Right lobe of liver (tissue), 4 donors: ENCODE measurements around a stretch of chr2.

DNA sequence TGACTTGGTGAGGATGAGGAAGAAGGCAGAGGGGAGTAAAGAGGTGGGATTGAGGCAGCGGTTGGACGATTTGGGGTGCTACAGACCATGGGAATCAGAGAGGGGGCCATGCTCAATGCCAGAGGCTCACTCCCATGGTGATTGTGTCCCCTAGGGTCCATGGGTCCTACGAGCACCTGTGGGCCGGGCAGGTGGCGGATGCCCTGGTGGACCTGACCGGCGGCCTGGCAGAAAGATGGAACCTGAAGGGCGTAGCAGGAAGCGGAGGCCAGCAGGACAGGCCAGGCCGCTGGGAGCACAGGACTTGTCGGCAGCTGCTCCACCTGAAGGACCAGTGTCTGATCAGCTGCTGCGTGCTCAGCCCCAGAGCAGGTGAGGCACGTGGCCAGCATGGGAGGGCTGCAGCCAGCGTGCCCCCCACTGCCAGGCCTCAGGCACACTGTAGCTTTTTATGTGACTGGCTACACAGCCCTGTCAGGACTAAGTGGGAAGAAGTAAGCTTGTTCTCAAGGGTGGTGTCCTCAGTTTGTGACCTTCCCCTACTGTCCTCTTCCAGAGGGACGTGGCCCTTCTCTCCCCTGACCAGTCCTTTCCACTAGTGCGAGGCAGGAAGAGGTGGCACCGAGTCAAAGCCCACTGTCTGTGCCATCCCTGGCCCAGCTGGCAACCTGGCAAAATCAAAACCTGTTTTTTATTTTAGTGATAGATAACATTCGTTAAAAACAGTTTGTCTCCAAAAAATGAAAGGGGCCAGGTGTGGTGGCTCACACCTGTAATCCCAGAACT, 5.4 kb downstream of the CAPN10 start:
- PRO-cap, 4 experiments = no peak in any of the 4 experiments
- RAMPAGE, long total RNA, 2 experiments = no peak in any of the 2 experiments

- PRO-cap, 4 experiments = peak in 3 of 4 experiments; most common plus-strand start chr2:240619670 (in 3)
- RAMPAGE, long total RNA, 2 experiments = no peak in any of the 2 experiments
Measured at GRCh38 chr2:240619448-240620197, 5.7 kb upstream of the GPR35 start.

DNA sequence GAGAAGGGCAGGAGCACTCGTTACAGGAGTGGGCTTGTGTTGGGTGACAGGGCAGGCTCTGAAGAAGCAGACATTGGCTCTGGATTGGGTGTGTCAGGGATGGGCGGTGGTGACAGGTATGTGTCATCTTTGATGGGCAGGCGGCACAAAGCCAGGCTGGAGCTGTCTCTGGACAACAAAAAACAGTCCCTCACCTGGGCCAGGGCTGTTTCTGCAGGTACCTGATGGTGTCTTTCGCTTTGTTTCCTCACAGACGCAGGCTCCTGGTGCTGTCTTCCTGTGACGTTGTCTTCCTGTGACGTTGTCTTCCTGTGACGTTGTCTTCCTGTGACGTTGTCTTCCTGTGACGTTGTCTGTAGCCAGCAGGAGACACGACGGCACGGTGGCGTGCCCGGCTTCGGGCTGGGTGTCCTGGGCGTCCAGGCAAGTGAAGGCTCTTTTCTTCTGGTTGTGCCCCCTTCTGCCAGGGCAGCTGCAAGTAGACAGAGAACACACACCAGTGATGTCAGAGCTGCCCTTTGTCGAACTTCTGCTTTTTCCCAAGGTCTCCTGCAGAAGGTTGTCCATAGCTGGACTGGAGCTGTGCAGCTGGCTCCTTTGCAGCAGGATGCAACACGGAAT, 20.9 kb downstream of the GPR35 start:
- PRO-cap, 4 experiments = peak in 1 of 4 experiments; most common plus-strand start position 372 of the sequence (in 1); most common minus-strand start position 236 of the sequence (in 1)
- RAMPAGE, long total RNA, 2 experiments = no peak in any of the 2 experiments

- PRO-cap, 4 experiments = peak in 4 of 4 experiments; most common plus-strand start chr2:240870589 (in 2); most common minus-strand start chr2:240870427 (in 1)
- RAMPAGE, long total RNA, 2 experiments = start-site peak on the plus strand in 2 of 2 experiments, at chr2:240870545-240870604 at its widest, 192 to 334 reads per replicate; start-site peak on the minus strand in 1 of 2 experiments, at chr2:240870404-240870448 at its widest, 10 reads per replicate
Measured at GRCh38 chr2:240869954-240870828, 1.6 kb downstream of the AGXT start.

DNA sequence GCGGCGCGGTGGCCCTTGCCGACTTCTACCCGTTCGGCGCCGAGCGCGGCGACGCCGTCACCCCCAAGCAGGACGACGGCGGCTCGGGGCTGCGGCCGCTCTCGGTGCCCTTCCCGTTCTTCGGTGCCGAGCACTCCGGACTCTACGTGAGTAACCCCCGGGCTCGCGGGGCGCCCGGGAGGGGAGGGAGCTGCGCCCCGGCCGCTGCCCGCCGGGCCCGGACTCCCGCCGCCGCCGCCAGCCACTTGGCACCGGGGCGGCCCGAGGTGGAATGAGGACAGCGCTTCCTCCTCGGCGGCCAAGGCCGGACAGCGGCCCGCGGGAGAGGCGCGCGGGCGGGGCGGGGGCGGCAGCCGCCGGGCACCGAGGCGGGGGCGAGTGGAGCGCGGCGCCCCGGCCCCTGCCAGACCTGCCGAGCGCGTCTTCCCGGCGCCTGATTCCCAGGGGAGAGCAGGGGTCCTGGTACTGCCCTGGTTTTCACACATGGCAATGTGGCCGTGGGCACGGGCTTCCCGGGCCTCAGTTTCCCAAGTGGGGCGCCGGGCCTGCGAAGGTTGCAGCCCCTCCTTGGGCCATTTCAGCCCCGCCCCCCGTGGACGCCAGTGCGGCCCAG, 593 bp downstream of the SNED1 start:
- PRO-cap, 4 experiments = peak in 4 of 4 experiments; most common minus-strand start position 273 of the sequence (in 4)
- RAMPAGE, long total RNA, 2 experiments = no peak in any of the 2 experiments

GRCh38 chr2:240999549-240999814, 1.1 kb downstream of the SNED1 start:
- PRO-cap, 4 experiments = no peak in any of the 4 experiments
- RAMPAGE, long total RNA, 2 experiments = no peak in any of the 2 experiments

- PRO-cap, 4 experiments = no peak in any of the 4 experiments
- RAMPAGE, long total RNA, 2 experiments = no peak in any of the 2 experiments
Measured at GRCh38 chr2:241009647-241010645, 11.5 kb downstream of the SNED1 start.

- PRO-cap, 4 experiments = no peak in any of the 4 experiments
- RAMPAGE, long total RNA, 2 experiments = no peak in any of the 2 experiments
Measured at GRCh38 chr2:241035245-241036026, 37.0 kb downstream of the SNED1 start.

GRCh38 chr2:241038620-241038824, 40.1 kb downstream of the SNED1 start:
- PRO-cap, 4 experiments = peak in 1 of 4 experiments; most common plus-strand start chr2:241038676 (in 1)
- RAMPAGE, long total RNA, 2 experiments = no peak in any of the 2 experiments

- PRO-cap, 4 experiments = no peak in any of the 4 experiments
- RAMPAGE, long total RNA, 2 experiments = no peak in any of the 2 experiments
Measured at GRCh38 chr2:241049364-241050593, 51.4 kb downstream of the SNED1 start.

- PRO-cap, 4 experiments = peak in 2 of 4 experiments; most common plus-strand start chr2:241064224 (in 1); most common minus-strand start chr2:241064089 (in 2)
- RAMPAGE, long total RNA, 2 experiments = no peak in any of the 2 experiments
Measured at GRCh38 chr2:241063279-241064357, 38.5 kb downstream of the MTERF4 start.

DNA sequence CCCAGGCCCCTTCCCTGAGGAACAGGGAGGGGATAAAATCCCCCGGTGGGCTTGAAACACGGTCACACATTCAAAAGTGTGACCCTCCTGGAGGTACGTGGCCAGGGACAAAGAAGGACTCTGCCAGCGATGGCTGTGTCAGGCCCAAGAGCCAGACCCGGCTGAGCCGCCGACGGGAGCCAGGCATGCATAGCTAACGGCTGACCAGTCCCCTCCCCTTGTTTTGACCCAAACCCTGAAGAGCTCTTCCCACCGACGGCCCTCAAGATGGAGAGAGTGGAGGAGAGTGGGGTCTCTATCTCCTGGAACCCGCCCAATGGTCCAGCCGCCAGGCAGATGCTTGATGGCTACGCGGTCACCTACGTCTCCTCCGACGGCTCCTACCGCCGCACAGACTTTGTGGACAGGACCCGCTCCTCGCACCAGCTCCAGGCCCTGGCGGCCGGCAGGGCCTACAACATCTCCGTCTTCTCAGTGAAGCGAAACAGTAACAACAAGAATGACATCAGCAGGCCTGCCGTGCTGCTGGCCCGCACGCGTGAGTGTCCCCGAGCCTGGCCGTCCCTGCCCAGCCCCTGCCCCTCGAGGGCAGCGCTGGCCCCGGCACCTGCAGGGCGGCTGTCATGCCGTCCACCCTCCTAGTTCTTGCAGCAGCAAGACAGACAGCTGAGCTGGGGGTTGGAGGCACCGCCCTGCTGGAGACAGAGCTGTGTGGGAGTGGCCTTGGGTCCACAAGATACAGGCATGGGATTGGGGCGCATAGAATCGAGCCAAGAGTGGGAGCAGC, 36.8 kb downstream of the MTERF4 start:
- PRO-cap, 4 experiments = no peak in any of the 4 experiments
- RAMPAGE, long total RNA, 2 experiments = no peak in any of the 2 experiments

GRCh38 chr2:241092777-241093704, 9.0 kb downstream of the MTERF4 start:
- PRO-cap, 4 experiments = no peak in any of the 4 experiments
- RAMPAGE, long total RNA, 2 experiments = no peak in any of the 2 experiments

GRCh38 chr2:241095049-241095654, 6.9 kb downstream of the MTERF4 start:
- PRO-cap, 4 experiments = no peak in any of the 4 experiments
- RAMPAGE, long total RNA, 2 experiments = no peak in any of the 2 experiments

DNA sequence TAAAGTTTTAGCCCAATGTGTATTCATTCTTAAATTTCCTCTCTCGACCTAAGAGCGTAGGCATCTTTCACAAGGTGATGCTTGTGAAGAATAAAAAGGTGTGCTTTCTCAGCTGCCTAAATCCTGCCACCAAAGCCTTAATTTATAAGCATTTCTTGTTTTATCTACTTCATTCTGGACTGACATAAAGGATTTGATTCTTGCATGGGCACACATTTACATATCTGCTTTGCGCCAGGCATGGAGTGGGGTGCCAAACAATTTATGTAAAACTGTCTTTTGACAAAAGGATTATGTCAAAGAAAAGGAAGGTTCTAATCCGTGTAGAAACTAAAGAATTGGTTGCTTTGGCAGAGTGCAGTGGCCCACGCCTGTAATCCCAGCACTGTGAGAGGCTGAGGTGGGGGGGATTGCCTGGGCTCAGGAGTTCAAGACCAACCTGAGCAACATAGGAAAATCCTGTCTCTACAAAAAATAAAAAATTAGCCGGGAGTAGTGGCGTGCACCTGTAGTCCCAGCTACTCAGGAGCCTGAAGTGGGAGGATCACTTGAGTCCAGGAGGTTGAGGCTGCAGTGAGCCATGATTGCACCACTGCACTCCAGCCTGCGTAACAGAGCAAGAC, 1.0 kb upstream of the MTERF4 start:
- PRO-cap, 4 experiments = no peak in any of the 4 experiments
- RAMPAGE, long total RNA, 2 experiments = no peak in any of the 2 experiments

GRCh38 chr2:241108152-241109006, 6.3 kb upstream of the MTERF4 start:
- PRO-cap, 4 experiments = no peak in any of the 4 experiments
- RAMPAGE, long total RNA, 2 experiments = no peak in any of the 2 experiments

DNA sequence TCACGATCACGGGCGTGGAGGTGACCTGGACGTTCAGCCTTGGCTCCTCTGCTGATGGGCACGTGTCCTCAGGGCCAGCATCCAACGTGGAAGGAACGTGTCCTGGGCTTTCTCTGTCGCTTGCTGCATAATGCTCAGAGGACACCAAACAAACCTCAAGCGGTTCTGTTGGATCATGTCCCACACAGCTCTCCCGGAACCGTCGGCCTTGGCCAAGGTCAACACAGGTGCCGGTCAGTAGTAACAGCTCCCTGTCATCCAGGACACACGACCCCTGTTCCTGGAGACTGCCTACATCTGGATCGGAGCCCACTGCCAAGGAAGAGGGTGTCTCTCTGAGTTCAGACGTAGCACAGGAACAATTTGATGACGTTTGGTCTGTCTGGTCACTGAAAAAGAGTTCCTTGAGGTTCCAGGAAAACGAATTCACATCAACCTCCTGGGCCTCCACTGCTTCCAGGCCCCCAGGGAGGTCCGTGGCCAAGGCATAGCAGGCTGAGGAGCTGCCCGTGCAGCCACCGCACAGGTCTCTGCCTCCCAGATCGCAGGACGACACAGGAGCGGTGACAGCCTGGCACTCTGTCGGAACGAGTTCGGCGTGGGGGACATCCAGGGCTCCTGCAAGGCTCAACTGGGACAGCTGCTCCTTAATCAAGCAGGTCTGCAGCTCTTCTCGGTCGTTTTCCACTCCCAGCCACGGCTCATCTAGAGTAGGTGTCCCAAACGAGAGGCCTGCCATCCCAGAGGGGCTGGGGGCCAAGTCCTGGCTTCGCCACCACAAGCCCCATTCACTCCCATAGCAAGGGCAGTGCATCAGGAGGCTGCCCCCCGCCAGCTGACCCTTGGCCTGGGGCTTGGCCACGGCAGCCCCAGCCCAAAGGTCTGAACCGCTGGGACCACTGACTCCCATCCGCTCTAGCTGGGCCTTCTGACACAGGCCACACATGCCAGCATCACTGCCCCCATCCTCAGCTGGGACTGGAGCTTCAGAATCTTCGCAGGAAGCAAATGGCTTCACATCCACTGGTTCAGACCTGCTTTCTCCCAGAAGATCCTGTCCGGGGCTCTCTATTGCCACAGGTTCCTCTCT, 22.6 kb downstream of the PASK start:
- PRO-cap, 4 experiments = no peak in any of the 4 experiments
- RAMPAGE, long total RNA, 2 experiments = no peak in any of the 2 experiments

GRCh38 chr2:241148674-241149101, 584 bp downstream of the PASK start:
- PRO-cap, 4 experiments = no peak in any of the 4 experiments
- RAMPAGE, long total RNA, 2 experiments = no peak in any of the 2 experiments

DNA sequence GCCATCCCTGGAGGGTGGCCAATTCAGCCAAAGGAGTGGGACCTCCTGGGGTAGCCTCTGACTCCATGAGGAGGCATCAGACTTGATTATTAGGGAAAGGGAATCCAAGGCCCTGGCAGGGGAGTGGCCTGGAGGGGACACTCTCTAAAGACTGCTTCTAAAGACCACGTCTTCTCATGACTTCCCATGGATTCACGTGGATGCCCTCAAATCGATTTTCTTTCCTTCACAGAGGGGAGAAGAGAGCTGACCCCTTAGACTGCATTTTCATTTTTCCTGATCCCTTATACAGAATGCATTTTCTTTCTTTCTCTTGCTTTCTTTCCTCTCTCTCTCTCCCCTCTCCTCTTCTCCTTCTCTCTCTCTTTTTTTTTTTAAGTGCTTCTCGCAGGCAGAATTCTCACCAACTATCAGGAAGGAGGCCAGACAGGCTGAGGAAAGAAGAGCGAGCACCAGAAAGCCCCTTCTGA, 50.6 kb downstream of the ANO7 start:
- PRO-cap, 4 experiments = peak in 1 of 4 experiments; most common minus-strand start position 271 of the sequence (in 1)
- RAMPAGE, long total RNA, 2 experiments = no peak in any of the 2 experiments

DNA sequence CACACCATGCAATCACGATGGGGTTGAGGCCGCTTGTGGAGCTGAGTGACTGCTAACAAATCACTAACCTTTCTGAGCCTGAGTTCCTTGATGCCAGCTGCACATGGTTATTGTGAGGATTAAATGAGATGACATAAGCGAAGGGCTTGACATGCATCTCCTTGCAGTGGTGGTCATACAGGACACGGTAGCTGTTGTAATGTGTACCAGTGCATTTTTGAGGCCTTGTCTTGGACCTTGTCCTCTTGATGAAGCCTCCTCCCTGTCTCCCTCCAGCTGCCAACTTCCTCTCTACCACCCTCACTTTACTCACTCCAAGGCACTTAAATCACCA, 3.6 kb downstream of the FARP2 start:
- PRO-cap, 4 experiments = peak in 1 of 4 experiments; most common minus-strand start position 193 of the sequence (in 1)
- RAMPAGE, long total RNA, 2 experiments = no peak in any of the 2 experiments